REH cell (cell line): ENCODE results near the genes CTRB2 and DUXB.

DNA sequence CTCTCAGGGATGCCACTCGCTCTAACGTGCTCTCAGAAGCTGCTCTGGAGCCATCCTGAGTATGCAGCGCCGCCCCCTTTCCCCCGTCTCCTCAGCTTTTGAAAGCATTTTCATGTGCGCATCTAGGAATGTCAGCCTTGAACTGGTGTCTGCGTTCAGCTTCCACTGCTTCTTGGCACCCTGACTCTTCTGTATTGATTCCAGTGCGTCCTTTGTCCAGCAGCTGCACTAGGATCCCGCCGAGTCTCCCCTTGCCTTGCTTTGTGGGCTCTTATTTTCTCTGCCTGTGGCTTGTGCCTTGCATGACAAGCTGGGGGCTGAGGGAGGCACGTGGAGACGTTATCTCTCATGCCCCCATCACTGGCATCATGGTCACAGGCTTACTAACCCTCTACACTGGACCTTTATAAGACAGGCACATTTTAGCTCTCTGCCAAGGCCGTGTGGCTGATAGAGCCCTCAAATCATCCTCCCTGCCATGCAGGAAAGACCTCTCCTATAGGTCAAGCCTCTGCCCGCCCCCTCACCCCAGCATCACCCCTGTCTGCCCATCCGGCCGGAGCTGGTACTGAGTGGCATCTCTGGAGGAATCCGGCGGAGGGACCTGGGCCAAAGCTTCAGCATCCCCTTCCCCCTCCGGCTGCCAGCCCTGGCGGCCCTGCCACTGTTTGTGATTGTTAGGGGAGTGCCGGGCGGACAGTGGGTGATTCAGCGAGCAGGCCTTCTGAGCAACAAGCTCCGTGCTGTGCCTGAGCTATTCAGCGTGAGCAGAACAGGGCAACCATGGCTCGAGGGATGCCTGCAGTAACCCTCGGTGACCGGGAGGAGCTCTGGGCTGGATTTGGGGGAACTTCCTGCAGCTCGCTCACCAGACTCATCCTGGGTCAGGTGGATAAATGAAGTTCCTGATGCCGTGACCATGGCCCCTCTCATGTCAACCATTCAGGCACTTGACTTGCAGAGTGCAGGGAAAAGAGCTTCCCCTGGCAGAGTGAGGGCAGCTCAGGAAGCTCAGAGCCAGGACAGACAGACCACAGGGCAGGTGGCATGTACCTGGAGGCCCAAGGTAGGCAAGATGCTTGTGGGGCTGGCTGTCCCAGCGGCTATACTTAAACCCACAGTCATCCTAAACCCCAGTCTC is 24.0 kb upstream of the MLKL start:
- PRO-cap = no peak

- PRO-cap = no peak
These were observed 28.6 kb downstream of the FA2H start for GRCh38 chr16:74746039-74746442.

GRCh38 chr16:74843588-74844102 is 69.0 kb upstream of the FA2H start:
- PRO-cap = no peak

DNA sequence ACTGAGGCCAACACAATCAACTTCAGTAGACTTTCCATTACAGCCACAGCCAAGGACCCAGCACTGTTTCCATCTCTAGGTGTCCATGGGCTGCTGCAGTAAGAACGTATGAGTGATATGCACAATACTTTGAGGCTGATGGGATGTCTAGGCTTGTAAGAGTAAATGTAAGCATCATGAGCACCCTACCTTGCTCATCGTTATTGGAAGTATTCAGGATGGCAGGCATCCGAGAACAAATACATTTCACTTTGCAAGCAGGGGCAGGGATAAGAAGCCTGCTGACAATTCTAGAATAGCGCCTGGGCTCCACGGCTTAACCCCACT is 42.9 kb downstream of the WDR59 start:
- PRO-cap = no peak

DNA sequence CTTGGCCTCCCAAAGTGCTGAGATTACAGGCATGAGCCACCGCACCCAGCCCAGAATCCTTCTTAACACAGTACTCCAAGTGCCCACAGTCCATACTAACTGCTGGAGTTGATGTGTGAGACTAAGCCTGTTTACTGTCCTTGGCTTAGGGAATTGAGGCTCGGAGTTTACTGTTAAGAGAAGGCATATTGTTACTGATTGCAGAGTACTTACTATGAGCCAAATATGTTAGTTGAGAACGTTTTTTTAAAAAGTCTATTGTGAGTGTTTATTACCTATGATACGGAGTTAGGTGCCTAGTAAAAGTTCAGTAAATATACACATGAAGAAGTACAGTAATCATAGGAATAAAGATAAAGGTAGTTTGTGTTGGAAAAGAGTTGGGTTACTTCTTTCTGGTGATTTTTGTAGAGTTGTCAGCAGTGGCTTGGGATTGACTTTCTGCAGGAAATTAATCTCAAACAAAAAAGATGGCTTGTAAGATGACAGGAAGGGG is 25.3 kb downstream of the ZNRF1 start:
- PRO-cap = no peak

- PRO-cap = no peak
These were observed 54.4 kb downstream of the LDHD start for GRCh38 chr16:75061903-75062894.

DNA sequence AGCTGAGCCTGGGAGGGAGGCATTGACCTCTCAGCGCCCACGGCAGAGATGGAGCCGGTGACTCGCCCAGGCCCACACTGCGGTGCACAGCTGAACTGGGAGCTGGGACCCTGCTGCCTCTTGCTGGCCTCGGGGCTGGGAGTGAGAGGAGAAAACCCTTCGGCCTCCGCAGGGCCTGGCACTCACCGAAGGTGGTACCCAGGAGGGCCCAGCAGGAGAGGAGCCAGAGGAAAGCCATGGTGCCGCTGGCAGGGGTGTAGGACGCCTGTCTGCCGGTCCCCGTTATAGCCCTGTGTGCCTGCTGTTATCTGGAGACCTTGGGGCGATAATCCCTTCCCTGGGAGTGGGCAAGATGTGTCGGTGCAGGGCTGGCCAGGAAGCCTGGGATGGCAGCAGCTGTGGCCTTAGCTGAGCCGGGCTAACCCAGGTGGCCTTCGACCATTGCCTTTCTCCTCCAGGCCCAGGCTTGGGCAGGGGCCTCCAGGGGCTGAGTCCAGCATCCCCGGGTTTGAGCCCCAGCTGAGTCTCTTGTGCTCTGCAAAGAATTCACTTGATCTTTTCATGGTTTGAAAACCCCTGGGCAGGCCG is at the start of gene CTRB2:
TSS of gene CTRB2 (minus strand) at position 258 of the 588 bp plus-strand sequence.
- PRO-cap = no peak

DNA sequence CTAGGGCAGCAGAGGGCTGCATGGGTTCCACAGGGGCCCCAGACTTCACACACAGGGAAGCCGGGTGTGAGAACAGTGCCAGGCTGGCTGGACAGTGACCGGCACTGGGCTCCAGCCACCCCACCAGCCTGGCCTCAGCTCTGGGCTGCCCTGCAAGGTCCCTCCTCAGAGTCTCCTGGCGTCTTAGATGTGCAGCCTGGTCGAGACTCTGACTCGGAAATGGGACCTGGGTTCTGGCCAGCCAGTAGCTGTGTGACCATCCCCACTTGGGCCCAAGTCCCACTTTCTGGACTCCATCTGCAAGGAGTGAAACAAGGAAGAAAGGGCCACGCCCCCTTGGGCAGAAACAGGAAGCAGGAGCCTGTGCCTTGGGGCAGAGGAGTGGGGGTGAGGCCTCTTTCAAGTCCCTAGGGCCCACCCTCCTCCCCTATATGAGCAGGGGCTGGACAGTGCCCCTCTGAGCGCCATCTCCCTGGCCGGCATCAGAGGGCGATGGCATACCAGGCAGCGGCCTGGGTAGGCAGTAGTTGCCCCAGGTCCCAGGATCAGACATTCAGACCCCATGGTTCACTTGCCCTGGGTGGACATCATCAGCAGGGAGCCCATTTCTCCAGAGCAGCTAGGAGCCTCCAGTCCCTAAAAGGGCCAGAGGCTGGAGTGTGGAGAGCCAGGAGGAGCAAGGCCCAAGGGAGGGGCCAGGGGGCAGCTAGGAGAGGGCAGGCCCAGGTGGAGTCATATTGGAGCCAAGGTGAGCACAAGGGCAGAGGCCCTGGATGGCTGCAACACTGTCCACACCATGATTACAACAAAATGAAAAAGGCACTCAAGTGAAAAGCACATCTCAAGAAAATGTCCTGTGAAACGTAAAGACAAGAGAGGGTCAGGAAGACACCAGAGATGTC is 7.1 kb downstream of the BCAR1 start:
- PRO-cap = no peak

DNA sequence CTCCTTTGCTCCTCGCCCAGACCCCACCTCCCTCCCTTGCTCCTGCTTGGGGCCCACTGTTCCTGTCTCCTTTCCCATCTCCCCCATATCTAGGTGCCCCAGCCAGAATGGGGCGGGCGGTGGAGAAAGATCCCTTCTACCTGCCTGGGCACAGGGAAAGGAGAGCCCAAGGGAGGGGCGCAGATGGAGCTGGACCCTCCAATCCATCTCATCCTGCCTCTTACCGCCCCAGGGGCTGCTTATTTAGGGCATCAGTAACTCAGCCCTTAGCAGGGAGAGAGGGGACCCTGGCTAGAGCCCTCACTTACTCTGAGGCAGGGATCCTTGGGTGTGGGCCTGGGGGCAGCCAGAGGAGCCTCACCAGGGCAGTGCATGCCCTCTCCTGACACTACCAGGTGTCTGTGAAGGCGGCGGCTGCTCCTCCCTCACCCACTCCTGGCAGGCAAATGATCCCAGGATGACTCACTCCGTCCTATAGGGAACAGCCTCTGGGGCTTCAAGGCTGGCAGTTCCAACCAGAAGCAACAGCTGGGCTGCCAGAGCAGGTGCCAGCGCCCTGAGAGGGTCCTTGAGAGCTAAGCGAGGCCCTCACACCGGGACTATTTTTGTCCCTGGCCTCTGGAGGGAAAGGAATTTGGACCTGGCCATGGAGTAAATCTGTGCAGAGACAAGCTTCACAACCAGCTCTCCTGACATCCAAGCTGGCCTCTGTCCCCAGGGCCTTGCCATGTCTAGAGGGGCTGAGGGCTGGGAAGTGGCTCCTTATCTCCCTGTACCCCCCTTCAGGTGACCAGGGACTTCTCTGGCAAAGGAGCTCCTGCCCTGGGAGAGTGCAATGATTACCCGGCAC is 16.4 kb upstream of the BCAR1 start:
- PRO-cap = no peak

DNA sequence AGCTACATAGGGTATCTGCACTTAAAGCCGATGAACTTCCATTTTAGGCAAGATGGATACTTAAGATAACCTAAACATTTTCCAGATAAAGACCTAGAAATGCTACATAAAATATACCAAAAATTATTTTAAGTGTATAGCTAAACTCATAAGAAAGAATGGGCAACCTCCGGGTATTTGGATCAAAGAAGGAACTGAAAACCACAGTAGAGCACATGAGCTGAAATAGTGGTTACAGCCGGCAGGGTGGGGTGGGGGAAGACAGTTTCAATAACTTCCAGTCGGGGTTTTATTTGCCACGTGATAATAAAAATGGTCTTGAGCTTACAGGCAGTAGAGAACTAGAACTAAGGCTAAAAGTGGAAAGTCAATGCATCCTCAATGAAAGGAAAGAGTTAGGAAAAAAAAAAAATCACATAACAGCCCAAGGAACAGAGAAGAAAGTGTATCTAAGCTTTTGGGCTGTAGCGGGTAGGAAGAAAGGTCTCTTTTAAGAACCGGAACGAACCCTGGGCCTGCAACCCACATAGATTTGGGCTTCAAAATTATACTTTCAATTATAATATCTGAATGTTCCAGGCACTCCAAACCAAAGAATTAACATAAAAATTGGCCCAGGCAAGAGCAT is 53.0 kb downstream of the CFDP1 start:
- PRO-cap = no peak

DNA sequence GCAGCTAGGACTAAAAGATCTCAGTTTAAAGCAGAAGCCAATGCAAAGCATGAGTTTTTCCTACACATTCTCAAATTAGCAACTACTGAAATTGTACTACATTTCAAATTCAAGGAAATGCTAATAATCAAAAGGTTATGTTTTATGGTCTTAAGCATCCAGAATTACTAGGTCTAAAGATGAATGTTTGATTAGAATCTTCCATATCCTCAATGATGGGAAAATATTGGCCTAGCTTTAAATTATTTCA is 50.5 kb downstream of the CFDP1 start:
- PRO-cap = no peak

GRCh38 chr16:75412381-75412962 is 20.8 kb downstream of the CFDP1 start:
- PRO-cap = no peak

GRCh38 chr16:75445274-75445607 is 11.9 kb upstream of the CFDP1 start:
- PRO-cap = no peak

GRCh38 chr16:75462848-75463290 is 1.6 kb downstream of the TMEM170A start:
- PRO-cap = no peak

DNA sequence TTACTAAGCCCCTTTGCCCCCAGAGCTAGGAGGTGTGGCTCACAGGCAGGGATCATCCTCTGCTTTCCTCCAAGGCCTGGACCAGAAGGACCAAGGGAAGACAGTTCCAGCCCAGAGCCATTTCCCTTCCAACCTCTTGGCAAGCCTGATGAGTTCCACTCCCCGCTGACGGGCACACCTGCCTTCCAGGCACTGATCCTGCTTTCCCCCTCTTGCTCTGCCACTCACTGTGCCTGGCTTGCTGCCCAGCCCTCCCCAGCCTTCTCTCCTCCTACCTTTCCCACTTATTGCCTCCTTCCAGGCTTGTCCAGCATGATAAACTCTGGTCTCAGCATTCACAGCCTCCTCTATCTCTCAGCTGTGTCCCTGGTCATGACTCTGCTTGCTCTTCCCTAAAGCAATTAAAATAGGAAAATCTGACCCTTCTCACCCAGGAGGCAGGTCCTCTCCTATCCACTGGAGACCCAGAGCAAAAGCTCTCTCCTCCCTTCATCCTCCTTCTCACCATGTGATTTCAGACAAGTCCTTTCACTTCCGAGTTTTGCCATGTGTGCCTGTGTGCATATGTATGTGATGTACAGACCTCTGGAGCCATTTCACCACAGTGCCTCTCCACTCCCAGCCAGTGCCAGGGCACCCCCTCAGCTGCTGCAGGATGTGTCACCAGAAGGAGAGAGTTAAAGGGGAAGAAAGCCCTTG is 13.3 kb upstream of the TMEM170A start:
- PRO-cap = no peak

- PRO-cap = no peak
These were observed 8.1 kb downstream of the CHST5 start for GRCh38 chr16:75527677-75528354.

- PRO-cap = no peak
These were observed 8.6 kb downstream of the TERF2IP start for GRCh38 chr16:75655781-75656937.

GRCh38 chr16:75661821-75662288 is 14.3 kb downstream of the TERF2IP start:
- PRO-cap = no peak

- PRO-cap = no peak
These were observed at the start of gene DUXB for GRCh38 chr16:75701163-75701563. TSS of gene DUXB (minus strand) at chr16:75701461.

DNA sequence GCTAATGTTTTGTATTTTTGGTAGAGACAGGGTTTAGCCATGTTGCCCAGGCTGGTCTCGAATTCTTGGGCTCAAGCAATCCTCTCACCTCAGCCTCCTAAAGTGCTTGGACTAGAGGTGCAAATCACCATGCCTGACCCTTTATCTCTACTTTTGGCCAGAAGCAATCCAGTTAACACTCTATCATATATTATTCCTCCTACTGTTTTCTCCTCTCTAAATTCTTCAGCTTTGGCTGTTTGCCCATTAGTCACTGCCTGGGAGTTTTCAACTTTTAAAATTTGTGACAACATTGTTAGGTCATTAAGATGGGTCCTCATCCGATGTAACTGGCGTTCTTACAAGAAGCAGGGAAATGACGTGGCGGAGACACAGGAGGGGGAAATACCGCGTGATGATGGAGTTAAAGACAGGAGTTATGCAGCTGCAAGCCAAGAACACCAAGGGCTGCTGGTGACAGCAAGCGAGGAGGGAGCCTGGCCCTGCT is 34.7 kb upstream of the CPHXL start:
- PRO-cap = no peak